Transverse colon (tissue), 4 donors: ENCODE measurements around the gene SLC24A4.

GRCh38 chr14:92004230-92004907 lies 35.5 kb downstream of the TRIP11 start:
- PRO-cap, result no peak
- RAMPAGE, long total RNA, 4 experiments, result start-site peak on the minus strand in 1 of 4 experiments, at chr14:92004427-92004480 at its widest, 10 reads per replicate

GRCh38 chr14:92141811-92142343 lies 20.1 kb downstream of the CPSF2 start:
- PRO-cap, result no peak
- RAMPAGE, long total RNA, 4 experiments, result no peak in any of the 4 experiments

- PRO-cap, result no peak
- RAMPAGE, long total RNA, 4 experiments, result no peak in any of the 4 experiments
Measured at GRCh38 chr14:92322824-92323908, at the start of gene SLC24A4. Gene SLC24A4 (plus strand): TSS chr14:92323165.

- PRO-cap, result no peak
- RAMPAGE, long total RNA, 4 experiments, result no peak in any of the 4 experiments
Measured at GRCh38 chr14:92463245-92463595, 50.4 kb upstream of the RIN3 start.

DNA sequence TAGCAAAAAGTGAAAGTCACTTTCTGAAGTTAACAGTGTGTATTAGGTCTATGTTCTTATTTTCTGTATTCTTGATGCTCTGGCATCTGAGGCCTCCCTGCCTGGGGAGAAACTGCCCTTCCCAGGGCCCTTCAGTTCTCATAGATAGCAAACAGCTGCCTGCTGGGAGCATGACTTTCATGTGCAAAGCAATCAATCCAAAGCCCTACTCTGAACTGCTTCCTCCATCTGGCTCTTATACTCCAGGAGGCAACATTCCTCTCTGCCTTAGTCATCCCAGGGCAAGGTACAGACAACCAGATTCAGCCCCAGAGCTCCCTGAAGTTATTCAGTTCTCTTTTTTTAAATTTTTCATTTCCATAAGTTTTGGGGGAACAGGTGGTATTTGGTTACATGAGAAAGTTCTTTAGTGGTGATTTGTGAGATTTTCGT lies 41.7 kb upstream of the RIN3 start:
- PRO-cap, result no peak
- RAMPAGE, long total RNA, 4 experiments, result no peak in any of the 4 experiments

DNA sequence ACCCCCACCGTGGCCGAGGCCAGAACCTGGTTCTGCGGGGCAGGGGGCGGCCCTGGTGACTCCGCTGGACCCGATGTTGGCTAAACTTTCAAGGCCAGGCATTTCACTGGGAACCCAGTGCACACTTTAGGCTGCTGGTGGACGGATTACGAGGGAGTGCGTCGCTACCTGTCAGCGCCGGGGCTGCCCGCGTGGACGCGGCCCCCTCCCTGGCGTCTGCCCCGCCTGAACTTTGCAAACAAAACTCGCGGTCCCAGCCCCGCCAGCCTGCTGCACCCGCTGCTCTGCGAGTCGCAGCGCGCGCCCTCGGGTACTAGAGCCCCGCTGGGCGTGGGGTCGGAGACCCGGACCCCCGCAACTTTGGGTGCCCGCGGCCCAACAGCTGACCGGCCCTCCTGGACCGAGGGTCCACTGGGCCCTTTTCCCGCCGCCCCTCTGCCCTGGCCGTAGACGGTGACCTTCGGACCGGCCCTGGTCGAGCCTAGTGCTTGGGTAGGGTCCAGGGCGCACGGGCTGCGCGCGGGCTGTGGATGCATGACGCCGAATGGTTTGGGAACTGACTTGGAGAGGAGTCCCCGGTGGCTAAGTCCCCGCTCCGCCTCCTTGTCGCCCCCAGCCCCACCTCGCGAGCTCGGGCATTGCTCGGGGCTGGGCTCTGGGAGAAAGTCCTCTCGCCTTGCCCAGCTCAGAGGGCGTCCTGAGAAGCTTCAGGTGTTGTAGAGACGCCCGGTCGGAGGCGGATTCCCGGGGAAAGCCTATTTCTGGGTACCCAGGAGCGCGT lies 714 bp downstream of the RIN3 start:
- PRO-cap, result bidirectional peak, plus-strand start at position 241 of the sequence, minus-strand start at position 218 of the sequence; bidirectional peak, plus-strand start at position 484 of the sequence, minus-strand start at position 546 of the sequence
- RAMPAGE, long total RNA, 4 experiments, result no peak in any of the 4 experiments

- PRO-cap, result no peak
- RAMPAGE, long total RNA, 4 experiments, result start-site peak on the plus strand in 2 of 4 experiments, at chr14:92555708-92555979 at its widest, 12 to 15 reads per replicate
Measured at GRCh38 chr14:92555516-92556763, 42.4 kb downstream of the RIN3 start.

- PRO-cap, result no peak
- RAMPAGE, long total RNA, 4 experiments, result no peak in any of the 4 experiments
Measured at GRCh38 chr14:92560450-92560821, 46.9 kb downstream of the RIN3 start.

- PRO-cap, result no peak
- RAMPAGE, long total RNA, 4 experiments, result no peak in any of the 4 experiments
Measured at GRCh38 chr14:92568470-92569146, 55.0 kb downstream of the RIN3 start.

GRCh38 chr14:92652898-92653041 lies 95.7 kb downstream of the LGMN start:
- PRO-cap, result no peak
- RAMPAGE, long total RNA, 4 experiments, result no peak in any of the 4 experiments

GRCh38 chr14:92668278-92668746 lies 80.1 kb downstream of the LGMN start:
- PRO-cap, result no peak
- RAMPAGE, long total RNA, 4 experiments, result no peak in any of the 4 experiments

DNA sequence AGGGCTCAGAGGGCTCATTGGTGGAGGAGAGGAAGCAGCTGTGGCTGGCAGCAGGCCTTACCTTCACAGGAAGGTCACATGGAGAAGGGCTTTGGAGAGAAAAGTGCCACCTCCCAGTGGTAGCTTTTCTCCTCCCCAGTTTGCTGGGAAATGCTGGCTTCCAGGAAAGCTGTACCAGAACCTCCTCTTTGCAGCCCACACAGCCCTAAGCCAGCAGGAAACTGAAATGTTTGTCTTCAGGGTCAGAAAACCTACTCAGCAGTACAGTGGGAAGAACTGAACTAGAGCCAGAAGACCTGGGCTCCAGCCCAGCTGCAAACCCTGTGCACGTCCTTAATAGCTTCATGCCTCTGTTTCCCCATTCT lies 55.5 kb downstream of the LGMN start:
- PRO-cap, result no peak
- RAMPAGE, long total RNA, 4 experiments, result no peak in any of the 4 experiments

GRCh38 chr14:92719143-92719441 lies 29.3 kb downstream of the LGMN start:
- PRO-cap, result no peak
- RAMPAGE, long total RNA, 4 experiments, result no peak in any of the 4 experiments

- PRO-cap, result no peak
- RAMPAGE, long total RNA, 4 experiments, result no peak in any of the 4 experiments
Measured at GRCh38 chr14:92891163-92891729, 31.7 kb upstream of the CHGA start.

DNA sequence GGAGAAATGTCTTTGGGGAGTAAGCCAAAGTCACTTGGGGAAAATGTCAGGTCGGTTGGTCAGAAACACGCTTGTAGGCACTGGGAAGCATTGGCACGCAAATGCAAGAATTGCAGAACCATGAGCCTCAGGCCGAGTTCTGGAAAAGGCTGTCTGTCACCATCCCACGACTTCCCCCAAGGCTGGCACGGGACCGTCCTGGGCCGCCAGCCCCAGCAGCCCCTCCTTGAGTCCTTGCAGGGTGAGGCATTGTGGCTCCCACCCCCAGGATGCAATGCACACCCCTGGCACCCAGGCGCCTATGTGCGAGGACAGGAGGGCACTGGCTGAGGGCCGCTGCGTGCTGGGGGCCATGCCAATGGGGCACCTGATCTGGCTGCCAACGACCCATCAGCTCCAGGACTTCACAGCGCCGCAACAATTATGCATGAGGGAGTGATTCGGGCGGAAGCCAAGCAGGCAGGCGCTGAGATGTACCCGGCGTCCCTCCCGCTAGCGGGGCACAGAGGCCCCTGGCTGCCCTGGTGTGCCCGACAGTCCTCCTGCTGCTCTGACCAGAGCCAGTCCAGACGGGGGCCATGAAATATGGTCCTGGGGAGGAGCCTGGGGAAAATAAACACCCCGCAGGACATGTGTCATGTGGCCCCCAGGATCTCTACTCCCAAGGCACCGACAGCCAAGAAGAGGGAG lies 30.0 kb downstream of the CHGA start:
- PRO-cap, result no peak
- RAMPAGE, long total RNA, 4 experiments, result no peak in any of the 4 experiments

GRCh38 chr14:93073229-93073777 lies 42.4 kb downstream of the ITPK1 start:
- PRO-cap, result bidirectional peak, plus-strand start at chr14:93073693, minus-strand start at chr14:93073587
- RAMPAGE, long total RNA, 4 experiments, result no peak in any of the 4 experiments

GRCh38 chr14:93073962-93075009 lies 41.4 kb downstream of the ITPK1 start:
- PRO-cap, result no peak
- RAMPAGE, long total RNA, 4 experiments, result no peak in any of the 4 experiments

DNA sequence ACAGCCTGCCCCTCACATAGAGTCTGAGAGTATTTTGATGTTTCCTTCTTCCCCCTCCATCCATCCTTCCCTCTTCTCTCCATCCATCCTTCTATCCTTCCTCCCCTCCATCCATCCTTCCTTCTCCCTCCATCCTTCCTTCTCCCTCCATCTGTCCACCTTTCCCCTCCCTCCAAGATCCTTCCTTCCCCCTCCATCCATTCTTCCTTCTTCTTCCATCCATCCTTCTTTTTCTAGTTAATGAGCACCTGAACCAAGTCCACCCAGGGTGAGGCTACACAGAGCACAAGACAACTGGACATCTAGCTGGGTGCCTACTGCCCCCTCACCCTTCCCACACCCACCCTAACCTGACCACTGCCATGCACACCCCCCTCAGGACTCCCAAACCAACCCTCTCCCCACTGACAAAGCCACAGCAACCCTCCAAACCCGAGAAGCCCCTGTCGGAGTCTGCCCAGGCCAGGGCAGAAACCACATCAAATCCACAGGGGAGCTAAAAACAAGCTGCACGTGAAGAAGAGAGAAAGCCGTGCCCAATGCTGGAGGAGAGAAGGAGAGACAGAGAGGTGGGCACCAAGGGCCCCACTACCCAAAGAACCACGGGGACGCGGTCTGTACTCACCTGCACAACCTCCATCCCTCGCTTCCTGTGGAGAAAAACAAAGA lies 39.6 kb downstream of the ITPK1 start:
- PRO-cap, result no peak
- RAMPAGE, long total RNA, 4 experiments, result start-site peak on the minus strand in 2 of 4 experiments, centred at positions 242 to 285 of the sequence, 14 to 22 reads per replicate

DNA sequence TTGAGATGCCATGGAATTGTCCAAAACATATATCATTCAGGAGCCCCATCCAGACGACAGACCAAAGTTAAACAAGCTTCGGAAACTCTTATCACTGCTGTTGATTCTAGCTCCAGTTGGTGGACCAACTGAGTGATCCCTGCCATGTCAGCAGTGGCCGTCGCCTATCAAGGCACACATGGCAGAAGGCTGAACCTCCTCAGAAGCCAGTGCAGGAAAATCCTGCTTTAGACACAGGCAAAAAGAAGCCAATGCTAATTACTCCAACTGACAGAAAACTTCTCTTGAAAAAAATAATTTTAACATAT lies 22.5 kb upstream of the ITPK1 start:
- PRO-cap, result no peak
- RAMPAGE, long total RNA, 4 experiments, result no peak in any of the 4 experiments

GRCh38 chr14:93150330-93151125 lies 34.2 kb downstream of the MOAP1 start:
- PRO-cap, result no peak
- RAMPAGE, long total RNA, 4 experiments, result no peak in any of the 4 experiments